Cardiac fibroblast (primary cell): ENCODE measurements around a stretch of chr3.

DNA sequence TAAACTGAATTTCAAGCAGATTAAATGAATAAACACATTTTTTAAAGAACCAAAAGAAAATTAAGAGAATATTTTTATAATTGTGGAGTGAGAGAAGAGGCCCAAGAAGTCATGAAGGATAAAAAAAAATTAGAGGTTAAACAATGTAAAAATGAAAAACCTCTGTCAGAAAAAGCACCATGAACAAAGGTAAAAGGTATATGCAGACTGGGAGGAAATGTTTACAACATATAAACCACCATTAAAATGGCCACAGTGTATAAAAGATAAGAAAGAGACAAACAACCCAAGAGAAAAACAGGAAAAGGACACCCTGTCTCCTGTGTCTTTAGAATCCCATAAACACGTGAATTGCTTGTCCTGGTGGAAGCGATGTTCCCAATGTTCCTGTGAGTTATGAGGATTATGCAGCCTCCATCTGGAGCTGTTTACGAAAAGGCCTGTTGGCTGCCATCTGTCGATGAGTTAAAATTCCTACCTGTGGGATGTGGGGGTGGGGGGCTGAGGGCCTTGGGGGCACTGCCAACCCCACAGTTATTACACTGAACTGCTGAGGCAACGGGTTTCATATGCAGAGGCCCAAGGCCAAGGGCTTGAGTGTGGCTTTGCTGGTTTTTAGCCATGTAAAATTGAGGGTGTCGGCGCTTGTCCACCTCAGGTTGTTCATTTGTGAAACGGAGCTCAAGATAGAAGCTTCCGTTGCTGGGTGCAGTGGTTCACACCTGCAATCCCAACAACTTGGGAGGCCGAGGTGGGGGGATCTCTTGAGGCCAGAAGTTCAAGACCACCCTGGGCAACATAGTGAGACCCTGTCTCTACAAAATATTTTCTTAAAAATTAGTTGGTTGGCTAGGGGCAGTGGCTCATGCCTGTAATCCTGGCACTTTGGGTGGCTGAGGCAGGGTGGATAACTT, 13.6 kb downstream of the NISCH start:
- RRBS: no CpG with 5 or more reads among the region's 10 CpGs

DNA sequence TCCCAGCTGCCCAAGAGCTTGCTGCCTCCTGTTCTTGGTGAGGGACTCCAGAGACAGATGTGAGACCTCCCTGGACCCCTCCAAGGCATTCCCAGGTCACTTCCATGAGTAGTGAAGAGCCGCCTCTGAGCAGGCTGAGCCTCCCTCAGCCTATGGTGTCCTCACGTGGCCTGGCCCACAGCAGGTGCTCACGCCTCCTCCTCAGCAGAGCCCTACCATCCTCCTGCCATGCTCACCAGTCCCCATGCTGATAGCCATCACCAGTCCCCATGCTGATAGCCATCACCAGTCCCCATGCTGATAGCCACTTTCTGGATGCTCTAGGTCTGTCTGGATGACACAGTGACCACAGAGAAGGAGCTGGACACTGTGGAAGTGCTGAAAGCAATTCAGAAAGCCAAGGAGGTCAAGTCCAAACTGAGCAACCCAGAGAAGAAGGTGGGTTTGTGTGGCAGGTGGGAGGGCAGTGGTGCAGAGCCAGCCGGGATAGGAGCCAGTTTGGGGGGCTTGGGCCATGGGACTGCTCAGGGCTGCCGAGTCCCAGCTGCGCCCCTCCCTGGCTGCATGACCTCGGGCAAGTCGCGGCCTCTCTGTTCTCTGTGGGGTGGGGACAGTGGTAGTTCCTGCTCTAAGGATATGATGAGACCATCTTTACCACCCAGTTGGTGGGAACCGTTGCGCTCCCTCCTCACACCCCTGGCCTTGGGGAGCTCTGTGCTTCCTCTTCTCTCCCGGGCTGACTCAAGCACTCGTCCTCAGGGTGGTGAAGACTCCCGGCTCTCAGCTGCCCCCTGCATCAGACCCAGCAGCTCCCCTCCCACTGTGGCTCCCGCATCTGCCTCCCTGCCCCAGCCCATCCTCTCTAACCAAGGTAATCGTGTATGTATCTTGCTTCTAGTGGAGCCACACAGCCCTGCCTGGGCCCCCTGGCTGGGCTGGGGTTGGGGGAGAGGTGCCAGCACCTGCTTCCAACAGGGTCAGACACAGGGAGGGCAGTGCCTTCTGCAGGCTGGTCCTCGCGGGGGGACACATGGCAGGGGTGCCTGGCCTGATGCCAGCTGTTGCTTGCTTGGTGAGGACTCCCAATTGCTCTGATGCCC, 15.4 kb upstream of the STAB1 start:
- RRBS: 60% methylated on average over 2 of the region's 18 CpGs

GRCh38 chr3:52484306-52485086, 10.6 kb upstream of the STAB1 start:
- RRBS: no CpG with 5 or more reads among the region's 16 CpGs

DNA sequence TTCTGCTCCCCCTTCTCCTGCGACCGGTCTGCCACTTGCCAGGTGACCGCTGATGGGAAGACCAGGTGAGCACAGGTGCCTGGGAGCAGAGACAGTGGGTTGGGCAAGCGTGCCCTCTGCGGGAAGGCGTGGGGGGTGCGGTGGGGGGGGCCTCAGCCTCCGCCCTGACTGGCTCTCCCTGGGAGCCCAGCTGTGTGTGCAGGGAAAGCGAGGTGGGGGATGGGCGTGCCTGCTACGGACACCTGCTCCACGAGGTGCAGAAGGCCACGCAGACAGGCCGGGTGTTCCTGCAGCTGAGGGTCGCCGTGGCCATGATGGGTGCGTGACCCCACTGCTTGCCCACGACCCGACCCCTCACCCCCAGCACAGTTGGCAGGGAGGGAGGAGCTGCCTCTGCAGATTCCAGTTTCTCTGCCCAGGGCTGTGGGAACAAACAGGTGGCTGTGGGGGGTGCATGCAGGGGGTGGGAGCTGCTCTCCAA, 8.7 kb downstream of the STAB1 start:
- RRBS: 63% methylated on average over 2 of the region's 19 CpGs

DNA sequence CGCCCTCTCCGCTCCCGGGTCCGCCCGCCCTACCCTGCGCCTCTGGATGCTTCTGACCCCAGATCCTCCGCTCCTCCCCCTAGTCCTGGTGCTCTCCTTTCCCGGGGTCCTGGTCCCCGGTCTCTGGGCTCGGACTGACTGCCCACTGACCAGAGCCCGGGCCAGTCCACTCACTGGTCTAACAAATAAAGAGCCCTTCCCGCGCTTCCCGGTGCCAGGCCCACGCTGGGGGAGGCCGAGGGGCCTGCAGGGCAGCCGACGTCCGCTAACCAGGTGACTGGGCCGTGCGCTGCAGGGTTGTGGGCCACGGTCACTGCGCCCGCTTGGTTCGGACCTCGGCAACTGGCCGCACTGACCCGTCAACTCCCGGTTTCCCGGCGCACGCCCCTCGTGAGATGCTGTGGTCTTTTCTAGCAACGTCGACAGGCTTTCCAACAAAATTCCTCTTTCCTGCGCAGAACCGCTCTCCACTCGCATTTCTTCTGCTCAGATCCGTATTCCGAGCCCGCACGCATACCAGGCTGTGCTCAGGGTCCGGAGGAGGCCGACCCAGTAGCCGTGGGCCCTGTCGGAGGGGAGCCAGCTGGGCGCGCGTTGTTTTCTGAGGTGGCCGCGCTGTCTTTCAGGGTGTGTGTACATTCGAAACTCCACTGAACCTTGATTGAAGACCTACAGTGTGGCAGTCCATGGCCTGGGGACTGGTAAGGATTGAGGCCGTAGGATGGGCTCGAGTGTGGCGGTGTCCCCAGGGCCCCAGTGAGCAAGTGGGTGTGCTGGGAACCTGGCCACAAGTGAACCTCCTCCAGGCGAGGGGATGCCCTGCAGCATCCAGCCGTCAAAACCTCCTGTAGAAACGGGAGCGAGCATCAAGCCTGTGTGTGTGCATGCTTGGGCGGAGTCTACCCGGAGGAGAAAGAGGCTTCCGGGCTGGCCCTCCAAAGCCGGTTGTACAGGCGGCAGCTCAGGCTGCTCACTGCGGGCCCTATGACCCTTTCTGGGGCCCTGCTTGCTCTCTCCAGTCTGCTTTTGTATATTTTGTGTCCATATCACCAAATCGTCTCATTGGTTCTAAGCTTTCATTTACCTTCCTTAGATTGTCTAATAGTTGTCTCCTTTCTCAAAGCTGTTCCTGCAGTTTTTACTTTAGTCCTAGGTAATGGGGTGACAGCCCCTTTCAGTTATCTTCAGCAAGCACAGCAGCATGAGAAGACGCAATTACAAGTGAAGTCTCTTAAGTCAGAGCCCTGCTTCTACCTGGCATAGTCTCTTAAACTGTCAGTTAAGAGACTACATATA, 968 bp upstream of the NT5DC2 start:
- RRBS: 2% methylated on average over 11 of the region's 67 CpGs

DNA sequence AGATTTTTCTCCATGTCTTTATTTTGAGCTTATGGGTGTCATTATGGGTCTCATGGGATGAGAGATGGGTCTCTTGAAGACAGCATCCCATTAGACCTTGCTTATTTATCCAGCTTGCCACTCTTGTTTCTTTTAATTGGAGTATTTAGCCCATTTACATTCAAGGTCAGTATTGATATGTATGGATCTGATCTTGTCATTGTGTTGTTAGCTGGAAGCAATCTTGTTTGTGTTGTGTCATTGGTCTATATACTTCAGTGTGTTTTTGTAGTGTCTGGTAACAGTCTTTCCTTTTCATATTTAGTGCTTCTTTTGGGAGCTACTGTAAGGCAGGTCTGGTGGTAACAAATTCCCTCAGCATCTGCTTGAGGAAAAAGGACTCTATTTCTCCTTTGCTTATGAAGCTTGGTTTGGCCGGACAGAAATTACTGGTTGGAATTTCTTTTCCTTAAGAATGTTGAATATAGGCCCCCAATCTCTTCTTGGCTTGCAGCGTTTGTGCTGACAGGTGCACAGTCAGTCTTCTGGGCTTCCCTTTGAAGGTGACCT, 58.1 kb downstream of the UQCC5 start:
- RRBS: no CpG with 5 or more reads among the region's 2 CpGs

- RRBS: no CpG with 5 or more reads among the region's 7 CpGs
These were observed 68.6 kb upstream of the GNL3 start for GRCh38 chr3:52617157-52617706.

DNA sequence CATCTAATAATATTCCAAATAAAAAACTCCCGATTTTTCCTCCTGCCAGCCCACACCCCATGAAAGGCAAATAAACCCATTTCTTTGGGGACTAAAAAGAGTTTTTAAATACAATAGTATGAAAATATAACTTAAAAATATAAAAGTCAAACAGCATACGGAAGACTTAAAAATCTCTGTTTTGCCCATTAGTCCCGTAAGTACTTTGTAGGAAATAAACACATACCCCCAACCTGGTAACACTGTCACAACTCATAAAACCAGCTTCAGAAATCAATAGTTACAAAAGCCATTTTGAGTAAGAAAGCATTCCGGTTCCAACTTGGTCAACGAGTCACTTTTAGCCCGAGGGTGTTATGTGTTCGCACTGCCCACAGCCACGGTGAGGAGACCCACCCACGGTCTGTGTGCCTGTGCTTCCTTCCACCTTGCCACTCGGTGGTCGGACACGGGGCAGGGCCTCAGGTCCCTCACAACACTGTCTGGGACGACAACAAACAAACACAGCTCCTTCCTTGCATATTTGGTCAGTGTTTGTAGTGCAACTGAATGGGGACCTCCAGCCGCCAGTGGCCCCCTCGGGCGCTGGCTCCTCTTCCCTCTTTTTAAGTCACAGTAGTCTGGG, 5.0 kb upstream of the MUSTN1 start:
- RRBS: no CpG with 5 or more reads among the region's 16 CpGs

GRCh38 chr3:52841510-52842196, 6.8 kb upstream of the MUSTN1 start:
- RRBS: no CpG with 5 or more reads among the region's 15 CpGs

GRCh38 chr3:53083554-53084046, 37.7 kb upstream of the SFMBT1 start:
- RRBS: no CpG with 5 or more reads among the region's 7 CpGs

DNA sequence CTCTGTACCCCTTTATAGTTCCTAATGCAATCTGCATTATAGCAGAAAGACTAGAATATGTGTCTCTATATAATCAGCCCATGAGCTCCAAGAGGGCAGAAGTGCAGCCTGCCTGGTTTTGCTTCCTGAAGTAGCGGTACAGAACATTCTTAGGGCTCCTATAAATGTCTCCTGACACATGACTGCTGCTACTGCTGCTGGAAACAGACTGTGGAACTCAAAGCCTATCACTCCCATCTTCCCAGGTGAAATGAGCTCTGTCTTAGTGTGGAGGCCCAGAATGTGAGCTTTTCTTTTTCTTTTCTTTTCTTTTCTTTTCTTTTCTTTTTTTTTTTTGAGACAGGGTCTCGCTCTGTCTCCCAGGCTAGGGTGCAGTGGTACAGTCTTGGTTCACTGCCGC, 1.6 kb upstream of the RFT1 start:
- RRBS: no CpG with 5 or more reads among the region's 3 CpGs

DNA sequence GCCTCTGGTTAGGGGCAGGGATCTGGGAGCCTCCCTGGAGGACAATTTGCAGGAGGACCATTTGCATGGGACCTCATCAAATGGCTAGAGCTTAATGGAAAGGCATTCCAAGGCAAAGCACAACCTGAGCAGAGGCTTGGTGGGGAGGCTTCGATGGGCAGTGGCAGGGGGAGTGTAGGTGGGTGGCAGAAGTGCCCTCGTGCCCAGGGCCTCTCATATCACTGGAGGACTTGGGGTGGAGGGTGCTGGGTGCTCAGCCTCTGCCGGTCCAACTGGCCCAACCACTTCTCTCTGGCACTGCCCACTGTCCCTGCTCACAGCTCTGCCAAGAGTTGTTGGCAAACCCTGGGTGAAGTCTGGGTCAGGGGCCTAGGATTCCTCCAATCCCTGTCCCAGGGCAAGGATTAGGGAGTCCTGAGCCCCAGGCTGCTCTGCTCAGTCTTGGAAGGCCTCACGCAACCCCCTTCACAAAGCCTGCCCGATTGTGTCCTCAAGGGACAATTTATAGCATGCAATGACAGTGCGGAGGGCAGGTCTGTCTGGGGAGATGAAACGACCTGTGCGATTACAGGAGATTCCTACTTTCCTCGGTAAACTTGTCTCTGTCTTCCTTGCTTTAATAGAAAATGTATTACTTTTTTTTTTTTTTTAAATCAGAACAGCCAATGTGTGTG, 5.3 kb upstream of the PRKCD start:
- RRBS: no CpG with 5 or more reads among the region's 9 CpGs

GRCh38 chr3:53187068-53187623, 26.1 kb downstream of the PRKCD start:
- RRBS: no CpG with 5 or more reads among the region's 6 CpGs

- RRBS: no CpG with 5 or more reads among the region's 4 CpGs
These were observed 138.1 kb downstream of the CHDH start for GRCh38 chr3:53707935-53708740.

DNA sequence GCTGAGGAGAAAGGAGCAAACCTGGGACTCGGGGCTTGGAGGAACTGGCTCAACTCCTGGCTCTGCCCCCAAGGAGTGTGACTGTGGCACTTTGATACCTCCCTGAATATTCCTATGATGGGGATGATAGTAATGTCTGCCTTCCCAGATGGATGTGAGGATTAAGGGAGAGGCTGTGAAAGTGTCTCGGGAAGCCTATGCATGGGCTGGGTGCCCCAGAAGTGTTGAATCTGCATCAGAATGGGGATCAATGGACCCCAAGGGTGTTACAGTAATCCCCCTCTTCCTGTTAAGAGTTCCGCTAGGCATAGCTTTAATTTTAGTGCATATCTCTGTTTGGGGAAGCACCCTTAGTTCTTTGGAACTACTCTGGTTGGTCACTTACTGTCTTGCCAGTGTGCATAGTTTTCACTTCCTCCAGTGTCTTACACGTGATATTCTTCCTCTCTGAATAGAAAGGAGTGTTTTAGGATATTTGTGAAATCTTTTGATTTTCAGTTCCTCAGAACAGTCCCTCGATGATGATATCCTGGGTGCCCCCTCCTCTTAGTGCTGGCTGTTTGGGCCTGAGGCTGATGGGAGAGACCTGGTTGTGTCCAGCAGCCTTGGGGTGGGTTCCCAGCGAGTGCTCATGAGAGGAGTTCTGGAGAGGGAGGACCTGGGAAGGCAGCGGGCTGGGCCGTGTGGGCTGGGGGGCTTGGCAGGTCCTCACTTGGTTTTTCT, 97.5 kb downstream of the CHDH start:
- RRBS: no CpG with 5 or more reads among the region's 8 CpGs

DNA sequence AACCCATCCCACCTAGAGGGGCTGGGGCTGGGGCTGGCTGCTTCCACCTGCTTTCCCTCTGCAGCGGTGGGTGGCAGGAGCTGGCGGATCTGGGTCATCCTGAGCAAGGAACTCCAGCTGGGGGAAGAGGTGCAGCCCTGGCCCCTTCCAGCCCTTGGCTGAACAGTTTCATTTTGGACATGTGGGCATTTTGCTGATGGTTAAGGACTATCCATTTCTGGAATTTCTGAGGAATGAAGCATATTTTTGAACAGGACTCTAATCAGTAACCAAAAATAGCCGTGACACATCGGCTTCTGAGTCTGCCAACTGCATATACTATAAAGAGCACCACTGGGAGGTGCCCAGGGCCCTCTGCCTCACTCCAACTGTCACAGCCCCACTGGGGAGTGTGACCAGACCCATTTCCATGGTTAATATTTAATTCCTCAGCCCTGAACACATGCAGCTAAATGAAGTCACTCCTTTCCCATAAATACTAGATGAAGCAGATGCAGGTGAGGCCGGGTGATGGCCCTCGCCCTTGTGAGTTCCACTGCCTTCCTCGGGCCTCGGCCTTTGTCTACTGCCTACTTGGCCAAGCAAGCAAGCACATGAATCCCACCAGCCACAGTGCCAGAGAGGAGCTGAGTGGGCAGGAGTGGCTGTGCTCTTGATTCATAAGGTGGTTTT, 39.7 kb downstream of the CHDH start:
- RRBS: no CpG with 5 or more reads among the region's 8 CpGs

DNA sequence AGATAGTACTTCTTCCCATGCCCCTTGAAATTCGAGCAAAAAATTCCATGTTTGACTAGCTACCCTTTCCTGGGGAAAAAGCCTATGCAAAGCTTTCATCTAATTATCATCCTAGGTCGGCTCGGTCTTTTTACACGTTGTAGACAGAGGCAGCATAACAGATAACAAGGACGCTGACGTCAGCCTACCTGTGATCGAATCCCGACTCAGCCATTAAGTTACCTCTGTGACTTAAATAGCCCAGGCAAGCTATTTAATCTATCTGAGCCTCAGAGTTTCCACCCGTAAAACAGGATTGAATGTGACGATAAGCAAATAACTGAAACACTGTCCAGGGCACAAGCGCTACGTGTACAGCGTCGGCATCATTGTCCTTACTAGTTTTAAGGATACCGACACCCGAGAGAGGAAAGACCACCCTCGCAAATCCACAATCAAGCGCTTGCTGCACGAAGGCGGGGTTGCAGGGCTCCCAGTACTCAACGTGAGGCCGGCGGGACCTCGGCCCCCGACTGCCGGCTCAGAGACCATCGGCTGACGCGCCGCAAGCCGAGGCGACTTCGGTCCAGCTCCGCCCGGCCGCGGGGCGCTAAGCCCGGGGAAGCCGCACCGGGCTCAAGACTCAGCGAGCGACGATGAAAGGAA, 468 bp downstream of the SELENOK start:
- RRBS: under 1% methylated on average over 14 of the region's 44 CpGs

DNA sequence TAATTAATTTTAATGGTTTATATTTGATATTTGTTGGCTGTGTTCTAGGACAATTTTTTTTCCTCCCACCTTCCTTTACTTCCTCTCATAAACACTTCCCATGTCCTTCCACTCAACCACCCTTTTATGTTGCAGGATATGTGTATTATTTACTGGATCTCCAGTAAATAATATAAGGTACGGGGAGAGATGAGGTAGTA, 236.4 kb downstream of the CACNA2D3 start:
- RRBS: no CpG with 5 or more reads among the region's 1 CpG

- RRBS: no CpG with 5 or more reads among the region's 5 CpGs
These were observed 400.3 kb downstream of the LRTM1 start for GRCh38 chr3:54527507-54527927.

DNA sequence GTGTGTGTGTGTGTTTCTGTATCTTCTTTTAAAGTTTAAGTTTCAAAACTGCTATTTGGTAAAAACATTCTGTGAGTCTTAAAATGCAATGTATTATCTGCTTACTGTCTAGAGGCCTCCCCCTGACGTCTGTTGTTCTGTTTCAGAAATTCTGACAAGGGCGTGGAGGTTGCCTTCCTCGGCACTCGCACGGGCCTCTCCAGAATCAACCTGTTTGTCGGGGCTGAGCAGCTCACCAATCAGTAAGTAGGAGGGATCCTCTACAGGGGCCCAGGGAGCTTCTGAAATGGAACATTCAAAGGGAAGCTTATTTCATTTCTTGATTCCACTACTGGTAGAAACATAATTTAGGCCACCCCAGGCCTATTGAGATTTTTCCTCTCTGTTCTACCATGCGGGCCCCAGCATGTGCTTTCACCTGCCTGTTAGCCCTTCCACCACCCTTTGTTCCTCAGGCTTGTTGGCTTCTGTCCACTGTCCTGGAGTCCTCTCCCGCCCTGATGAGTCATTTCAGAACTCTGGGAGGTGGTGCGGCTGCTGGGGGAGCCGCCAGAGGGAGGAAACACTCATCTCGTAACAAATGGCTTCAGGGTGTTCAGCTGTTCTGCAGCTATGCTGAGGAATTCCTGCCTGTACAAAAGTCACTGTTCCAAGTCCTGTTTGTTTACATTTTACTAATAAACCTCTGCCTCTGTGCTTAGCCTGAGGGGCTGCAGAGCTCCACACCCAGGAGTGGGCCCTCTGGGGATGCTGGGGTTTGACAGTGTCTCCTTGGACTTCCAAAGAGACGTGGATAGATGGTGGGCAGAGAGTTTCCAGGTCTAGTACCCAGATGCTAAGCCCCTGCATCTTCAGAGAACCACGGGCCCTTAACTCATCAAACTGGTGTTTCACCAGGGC, 36.4 kb downstream of the LRTM1 start:
- RRBS: no CpG with 5 or more reads among the region's 13 CpGs